ENCODE results near the genes TBL2, DNAJC30, CLDN3, TMEM270 and ELN.

DNA sequence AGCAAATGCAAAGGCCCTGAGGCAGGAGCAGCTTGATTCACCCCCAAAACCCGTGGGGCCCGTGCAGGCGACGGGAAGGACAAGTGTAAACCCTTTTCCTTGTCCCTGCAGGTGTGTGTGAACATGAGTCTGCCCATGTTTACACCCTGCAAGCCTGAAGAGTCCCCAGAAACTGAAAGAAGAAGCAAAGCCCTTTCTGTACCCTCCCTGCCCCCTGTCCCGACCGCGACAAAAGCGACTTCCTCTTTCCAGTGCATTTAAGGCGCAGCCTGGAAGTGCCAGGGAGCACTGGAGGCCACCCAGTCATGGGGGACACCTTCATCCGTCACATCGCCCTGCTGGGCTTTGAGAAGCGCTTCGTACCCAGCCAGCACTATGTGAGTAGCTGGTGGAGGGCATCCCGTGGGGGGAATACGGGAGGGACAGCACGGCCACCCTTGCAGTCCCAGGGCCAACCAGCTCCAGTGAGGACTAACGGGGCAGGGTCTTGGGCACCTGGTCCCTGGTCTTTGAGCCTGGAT lies 65.2 kb upstream of the SPDYE10 start:
- RRBS: no CpG with 5 or more reads among the region's 17 CpGs
CAGE:
- cytosol, long polyA plus RNA: no peak
- long polyA plus RNA: no peak
- nucleus, long polyA plus RNA: no peak

GRCh38 chr7:73325349-73325866 lies 2.5 kb downstream of the TRIM50 start:
- RRBS: no CpG with 5 or more reads among the region's 6 CpGs
CAGE:
- cytosol, long polyA plus RNA: no peak
- long polyA plus RNA: no peak
- nucleus, long polyA plus RNA: no peak

- RRBS: no CpG with 5 or more reads among the region's 10 CpGs
CAGE:
- cytosol, long polyA plus RNA: no peak
- long polyA plus RNA: no peak
- nucleus, long polyA plus RNA: no peak
Measured at GRCh38 chr7:73525481-73526015, 3.5 kb upstream of the BAZ1B start.

- RRBS: 1% methylated on average over 8 of the region's 90 CpGs
CAGE:
- cytosol, long polyA plus RNA: no peak
- long polyA plus RNA: start-site peak on the minus strand at chr7:73578572-73578591, 175 and 31 reads in 2 replicates
- nucleus, long polyA plus RNA: no peak
Measured at GRCh38 chr7:73578284-73579399, at the start of gene TBL2. Gene TBL2 (minus strand): TSS chr7:73578579.

GRCh38 chr7:73601189-73601498 lies 22.8 kb upstream of the TBL2 start:
- RRBS: no CpG with 5 or more reads among the region's 2 CpGs
CAGE:
- cytosol, long polyA plus RNA: no peak
- long polyA plus RNA: no peak
- nucleus, long polyA plus RNA: no peak

DNA sequence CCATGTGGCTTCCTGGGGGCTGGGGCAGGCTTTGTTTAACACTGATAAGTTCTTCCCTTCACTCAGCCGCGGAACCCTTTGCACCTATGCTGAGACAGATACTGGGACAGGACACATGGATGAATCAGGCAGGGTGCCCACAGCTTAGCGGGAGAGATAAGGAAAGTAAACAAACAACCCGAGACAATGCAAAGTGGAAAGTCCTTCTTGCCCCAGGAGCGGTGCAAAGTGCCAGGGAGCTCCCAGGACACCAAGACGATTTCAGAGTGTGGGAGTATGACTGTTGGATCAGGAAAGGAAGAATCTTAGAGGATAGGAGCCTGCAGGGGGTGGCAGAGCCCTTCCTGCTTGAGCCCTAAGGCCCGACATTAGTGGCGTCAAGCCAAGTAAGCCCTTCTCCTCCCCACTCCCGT lies 11.6 kb downstream of the MLXIPL start:
- RRBS: no CpG with 5 or more reads among the region's 9 CpGs
CAGE:
- cytosol, long polyA plus RNA: no peak
- long polyA plus RNA: no peak
- nucleus, long polyA plus RNA: no peak

- RRBS: 0% methylated on average over 3 of the region's 13 CpGs
CAGE:
- cytosol, long polyA plus RNA: no peak
- long polyA plus RNA: no peak
- nucleus, long polyA plus RNA: no peak
Measured at GRCh38 chr7:73683304-73683522, at the start of gene DNAJC30. Gene DNAJC30 (minus strand): TSS chr7:73683453.

GRCh38 chr7:73697292-73697810 lies 14.0 kb downstream of the BUD23 start:
- RRBS: 90% methylated on average over 1 of the region's 15 CpGs
CAGE:
- cytosol, long polyA plus RNA: no peak
- long polyA plus RNA: no peak
- nucleus, long polyA plus RNA: no peak

GRCh38 chr7:73770075-73771075 lies at the start of gene CLDN3:
Gene CLDN3 (minus strand): TSS chr7:73770270.
- RRBS: 5% methylated on average over 13 of the region's 78 CpGs
CAGE:
- cytosol, long polyA plus RNA: no peak
- long polyA plus RNA: no peak
- nucleus, long polyA plus RNA: no peak

DNA sequence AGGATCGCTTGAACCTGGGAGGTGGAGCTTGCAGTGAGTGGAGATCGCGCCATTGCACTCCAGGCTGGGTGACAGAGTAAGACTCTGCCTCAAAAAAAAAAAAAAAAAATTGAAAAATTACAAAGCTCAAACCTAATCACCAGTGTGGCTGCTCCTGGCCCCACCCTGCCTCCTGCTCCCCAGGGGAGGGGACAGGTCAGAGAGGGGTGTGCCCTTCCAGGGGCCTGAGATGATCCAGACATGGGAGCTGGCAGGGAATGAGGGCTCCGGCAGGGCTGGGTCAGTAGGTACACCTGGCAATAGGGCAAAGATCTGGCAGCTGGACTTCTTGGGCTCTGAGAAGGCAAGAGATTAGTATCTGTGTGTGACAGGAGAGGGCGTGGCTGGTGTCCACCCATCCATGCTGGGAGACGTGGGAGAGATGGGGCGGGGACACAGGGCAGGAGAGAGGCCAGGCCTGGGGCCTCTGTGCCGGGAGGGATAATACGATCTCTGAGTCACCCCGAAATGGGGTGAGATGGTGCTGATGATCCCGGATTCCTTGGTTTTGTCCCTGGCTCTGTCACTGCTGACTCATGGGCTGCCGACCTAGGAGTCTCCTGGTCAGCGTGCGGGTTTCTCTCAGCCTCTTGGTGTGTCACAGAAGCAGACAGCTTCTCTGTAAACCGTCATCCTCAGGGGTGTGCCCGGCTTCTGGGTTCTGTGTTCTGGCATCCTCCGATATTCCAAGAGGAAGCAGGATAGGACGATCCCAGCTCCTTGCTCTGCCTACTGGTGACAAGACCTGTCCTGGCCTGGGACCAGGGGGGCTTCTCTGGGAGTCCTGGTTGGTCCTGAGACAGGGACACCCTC lies 8.3 kb upstream of the CLDN4 start:
- RRBS: 0% methylated on average over 3 of the region's 18 CpGs
CAGE:
- cytosol, long polyA plus RNA: no peak
- long polyA plus RNA: no peak
- nucleus, long polyA plus RNA: no peak

DNA sequence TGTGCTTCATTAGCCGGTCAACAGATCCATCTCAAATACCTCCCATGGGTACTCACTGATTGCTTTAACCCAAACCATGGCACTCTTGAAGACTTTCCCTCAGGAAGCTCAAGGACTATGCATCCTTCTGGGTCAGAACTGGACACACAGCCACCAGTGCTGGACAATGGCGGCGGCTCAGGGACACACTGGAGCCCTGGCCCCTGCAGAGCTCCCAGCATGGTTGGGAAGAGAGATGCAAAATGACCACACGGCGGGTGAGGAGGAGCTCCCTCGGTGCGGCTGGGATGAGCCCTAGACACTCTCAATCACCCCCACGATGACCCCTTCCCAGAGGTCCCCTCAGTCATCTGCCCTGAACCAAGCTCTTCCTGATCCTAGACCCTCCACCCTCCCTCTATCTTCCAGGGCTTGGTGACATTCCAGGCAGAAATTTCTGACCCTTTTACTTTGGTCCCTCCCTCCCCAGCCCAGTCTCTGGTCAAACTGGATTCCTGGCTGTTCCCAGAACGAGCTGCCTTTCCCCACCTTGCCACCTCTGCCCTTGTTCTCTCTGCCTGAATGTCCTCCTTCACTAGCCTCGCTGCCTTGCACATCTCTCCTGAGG lies 1.5 kb upstream of the CLDN4 start:
- RRBS: no CpG with 5 or more reads among the region's 10 CpGs
CAGE:
- cytosol, long polyA plus RNA: no peak
- long polyA plus RNA: no peak
- nucleus, long polyA plus RNA: no peak

- RRBS: no CpG with 5 or more reads among the region's 6 CpGs
CAGE:
- cytosol, long polyA plus RNA: no peak
- long polyA plus RNA: no peak
- nucleus, long polyA plus RNA: no peak
Measured at GRCh38 chr7:73851368-73852059, 9.2 kb upstream of the METTL27 start.

GRCh38 chr7:73860833-73861332 lies at the start of gene TMEM270:
Gene TMEM270 (plus strand): TSS chr7:73861159.
- RRBS: 86% methylated on average over 1 of the region's 11 CpGs
CAGE:
- cytosol, long polyA plus RNA: no peak
- long polyA plus RNA: no peak
- nucleus, long polyA plus RNA: no peak

DNA sequence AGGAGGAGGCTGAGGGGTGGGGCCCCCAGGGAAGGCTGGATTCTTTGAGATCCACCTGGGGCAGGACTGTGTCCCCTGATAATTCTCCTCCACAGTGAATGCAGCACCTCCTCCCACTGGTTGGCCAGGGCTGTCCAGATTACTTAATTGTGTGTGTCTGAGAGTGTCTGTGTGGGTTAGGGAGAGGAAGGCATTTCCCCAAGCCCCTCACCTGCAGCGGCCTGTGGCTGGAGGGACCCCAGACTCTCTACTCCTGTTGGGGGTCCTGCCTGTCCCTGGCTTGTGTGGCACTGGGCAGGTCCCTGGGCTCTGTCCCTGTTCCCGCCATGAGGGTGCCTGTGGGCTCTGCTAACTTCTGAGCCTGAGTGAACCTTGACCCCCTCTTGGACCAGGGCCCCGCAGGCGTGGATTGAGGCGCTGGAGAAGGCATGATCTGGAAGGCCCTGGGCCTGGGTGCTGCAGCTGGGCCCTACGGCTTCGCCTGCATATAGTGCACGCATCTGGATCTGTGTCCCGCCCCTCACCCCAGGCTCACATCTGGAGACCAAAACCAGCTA lies 10.4 kb downstream of the TMEM270 start:
- RRBS: no CpG with 5 or more reads among the region's 9 CpGs
CAGE:
- cytosol, long polyA plus RNA: no peak
- long polyA plus RNA: no peak
- nucleus, long polyA plus RNA: no peak

- RRBS: 12% methylated on average over 15 of the region's 22 CpGs
CAGE:
- cytosol, long polyA plus RNA: no peak
- long polyA plus RNA: no peak
- nucleus, long polyA plus RNA: no peak
Measured at GRCh38 chr7:73886243-73886881, 25.4 kb downstream of the TMEM270 start.

GRCh38 chr7:74009519-74010245 lies 18.3 kb upstream of the ELN start:
- RRBS: no CpG with 5 or more reads among the region's 20 CpGs
CAGE:
- cytosol, long polyA plus RNA: no peak
- long polyA plus RNA: no peak
- nucleus, long polyA plus RNA: no peak

DNA sequence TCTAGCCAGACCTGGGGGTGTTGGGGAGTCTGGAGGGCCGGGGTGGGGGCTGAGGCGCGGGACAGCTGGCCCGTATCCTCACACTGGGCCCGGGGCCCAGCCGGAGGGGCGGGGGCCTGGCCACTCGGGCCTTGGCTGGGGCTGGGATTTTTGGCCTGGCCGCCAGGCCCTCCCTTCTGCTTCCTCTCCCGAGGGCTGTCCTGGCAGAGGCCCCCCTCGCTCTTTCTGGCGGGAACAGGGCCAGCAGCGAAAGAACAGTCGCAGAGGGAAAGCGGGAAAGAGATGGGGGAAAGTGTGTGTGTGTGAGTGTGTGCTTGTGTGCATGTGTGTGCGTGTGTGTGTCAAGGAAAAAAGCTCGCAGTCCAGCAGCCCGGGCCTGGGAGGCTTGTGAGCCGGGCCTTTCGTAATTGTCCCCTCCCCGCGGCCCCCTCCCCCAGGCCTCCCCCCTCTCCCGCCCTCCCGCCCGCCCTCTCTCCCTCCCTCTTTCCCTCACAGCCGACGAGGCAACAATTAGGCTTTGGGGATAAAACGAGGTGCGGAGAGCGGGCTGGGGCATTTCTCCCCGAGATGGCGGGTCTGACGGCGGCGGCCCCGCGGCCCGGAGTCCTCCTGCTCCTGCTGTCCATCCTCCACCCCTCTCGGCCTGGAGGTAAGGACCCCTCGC lies at the start of gene ELN:
Gene ELN (plus strand): TSS at position 553 of the 664 bp plus-strand sequence.
- RRBS: 17% methylated on average over 5 of the region's 40 CpGs
CAGE:
- cytosol, long polyA plus RNA: no peak
- long polyA plus RNA: no peak
- nucleus, long polyA plus RNA: no peak

DNA sequence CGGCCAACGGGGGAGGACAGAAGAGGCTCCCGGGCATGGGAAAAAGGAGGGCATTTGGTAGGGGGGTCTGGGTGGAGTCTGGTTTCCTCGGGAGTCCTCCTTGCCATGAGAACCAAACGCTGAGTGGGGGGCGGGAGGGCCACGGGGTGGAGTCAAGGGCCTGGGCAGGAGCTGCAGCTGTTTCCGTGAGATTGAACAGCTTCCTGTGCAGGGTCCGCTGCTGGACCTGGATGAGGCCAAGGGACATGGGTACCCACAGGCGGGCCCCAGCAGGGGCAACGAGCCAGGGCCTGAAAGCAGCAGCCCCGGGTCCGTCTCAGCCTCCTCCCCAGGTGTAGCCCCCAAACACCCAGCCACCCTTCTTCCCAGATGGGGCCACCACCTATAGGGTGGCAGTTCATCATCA lies 1.4 kb downstream of the ELN start:
- RRBS: no CpG with 5 or more reads among the region's 13 CpGs
CAGE:
- cytosol, long polyA plus RNA: no peak
- long polyA plus RNA: no peak
- nucleus, long polyA plus RNA: no peak

GRCh38 chr7:74084272-74085360 lies 1.0 kb downstream of the LIMK1 start:
- RRBS: 3% methylated on average over 16 of the region's 32 CpGs
CAGE:
- cytosol, long polyA plus RNA: no peak
- long polyA plus RNA: no peak
- nucleus, long polyA plus RNA: no peak

DNA sequence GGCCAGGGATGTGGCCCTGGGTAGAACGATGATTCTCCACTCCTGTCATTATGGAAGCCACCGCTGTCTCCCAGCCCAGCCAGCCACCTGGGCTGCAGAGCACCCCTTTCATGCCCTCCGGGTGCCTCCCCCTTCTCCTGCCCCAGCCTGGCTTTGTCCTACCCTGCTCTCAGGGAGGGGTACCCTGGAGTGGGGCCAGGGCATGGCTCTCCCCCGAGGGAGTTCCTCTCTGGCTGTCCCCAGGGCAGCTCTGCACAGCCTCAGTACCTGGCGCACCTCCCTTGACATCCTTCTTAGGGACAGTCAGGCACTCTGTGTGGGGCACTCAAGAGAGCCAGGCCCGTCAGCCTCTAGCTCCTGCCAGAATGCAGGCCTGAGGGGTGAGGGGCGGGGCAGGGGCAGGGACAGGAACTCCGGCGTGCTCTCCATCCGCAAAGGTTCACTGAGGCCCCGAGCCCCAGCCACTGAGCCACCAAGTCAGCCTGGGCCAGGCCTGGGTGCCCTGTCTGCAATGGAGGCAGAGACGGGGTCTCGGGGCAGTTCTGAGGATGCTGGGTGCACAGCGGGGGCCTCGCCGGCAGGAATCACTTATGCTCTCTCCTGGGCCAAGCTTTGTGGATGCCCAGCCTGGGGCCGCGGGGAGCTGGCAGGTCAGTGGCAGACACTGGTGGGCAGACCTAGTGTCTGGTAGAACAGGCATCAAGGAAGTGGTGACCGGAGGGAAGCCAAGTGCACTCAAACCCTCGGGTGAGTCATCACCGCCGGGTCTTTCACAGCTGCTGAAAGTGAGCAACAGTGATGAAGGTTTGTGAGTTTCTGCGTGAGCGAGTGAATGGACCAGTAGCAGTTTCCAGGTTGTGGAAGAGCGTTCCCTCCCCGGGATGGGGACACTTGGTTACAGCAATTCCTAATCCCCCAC lies 10.2 kb downstream of the LIMK1 start:
- RRBS: 7% methylated on average over 3 of the region's 26 CpGs
CAGE:
- cytosol, long polyA plus RNA: no peak
- long polyA plus RNA: no peak
- nucleus, long polyA plus RNA: no peak